Measurements from ENCODE around the gene PROM1.

- PRO-cap: no peak
Measured at GRCh38 chr4:14877109-14877990, 124.9 kb upstream of the CPEB2 start.

DNA sequence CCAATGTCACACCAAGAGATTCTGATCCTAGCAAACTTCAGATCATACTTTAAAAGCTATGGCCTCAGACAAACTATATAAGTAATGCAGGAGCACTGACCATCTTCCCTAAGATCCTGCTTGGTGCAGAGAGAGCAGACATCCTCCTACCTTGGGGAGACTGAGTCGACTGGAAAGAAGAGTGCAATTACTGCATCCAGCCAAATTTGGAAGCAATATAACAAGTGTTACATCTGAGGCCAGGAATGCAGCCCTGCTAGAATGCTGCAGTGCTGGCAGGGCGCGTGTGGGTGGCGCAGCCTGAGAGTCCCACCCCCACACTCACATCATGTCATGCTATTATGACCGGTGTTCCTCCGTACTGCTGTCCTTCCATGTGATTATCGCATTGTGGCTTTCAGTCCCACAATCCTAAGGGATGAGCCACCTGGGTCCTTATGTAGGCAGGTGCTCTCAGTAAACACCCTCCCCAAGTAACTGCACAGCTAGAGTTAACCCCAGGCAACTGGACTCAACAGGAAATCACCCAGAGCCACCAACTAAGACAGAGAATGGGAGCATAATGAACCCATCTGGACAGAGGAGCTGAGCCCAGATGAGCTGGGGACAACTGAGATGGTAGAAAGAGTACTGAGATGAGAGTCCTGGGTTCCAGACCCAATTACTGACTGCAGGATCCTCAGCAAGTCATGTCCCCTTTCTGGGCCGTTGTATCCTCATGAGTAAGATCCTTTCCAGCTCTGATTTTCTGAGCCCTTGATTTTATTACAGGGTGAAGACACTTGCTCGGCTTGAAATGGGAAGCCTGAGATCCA is 122.5 kb upstream of the CPEB2 start:
- PRO-cap: no peak

DNA sequence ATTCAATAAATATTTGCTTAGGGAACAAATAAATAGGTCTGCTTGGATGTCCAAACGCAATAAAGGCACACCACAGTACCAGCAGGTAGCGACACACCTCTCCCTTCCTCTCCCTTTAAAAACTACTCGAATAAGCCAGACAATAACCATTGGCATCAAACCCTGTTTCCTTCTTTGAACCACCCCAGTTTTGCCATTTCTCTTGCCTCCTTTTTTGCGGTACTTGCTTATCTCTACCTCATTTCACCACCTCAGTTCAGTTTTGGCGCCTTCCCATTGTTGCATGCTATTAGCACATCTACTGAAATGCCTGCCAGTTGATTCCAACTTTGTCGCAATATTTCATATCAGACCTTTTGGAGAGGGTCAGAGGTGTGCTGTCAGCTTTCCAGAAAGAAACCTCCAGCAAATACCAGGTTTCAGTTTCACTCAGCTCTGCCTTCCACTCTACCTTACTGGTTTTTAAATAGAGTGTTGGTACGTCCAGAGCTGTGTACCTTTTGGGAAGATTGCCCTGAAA is 92.0 kb upstream of the CPEB2 start:
- PRO-cap: no peak

DNA sequence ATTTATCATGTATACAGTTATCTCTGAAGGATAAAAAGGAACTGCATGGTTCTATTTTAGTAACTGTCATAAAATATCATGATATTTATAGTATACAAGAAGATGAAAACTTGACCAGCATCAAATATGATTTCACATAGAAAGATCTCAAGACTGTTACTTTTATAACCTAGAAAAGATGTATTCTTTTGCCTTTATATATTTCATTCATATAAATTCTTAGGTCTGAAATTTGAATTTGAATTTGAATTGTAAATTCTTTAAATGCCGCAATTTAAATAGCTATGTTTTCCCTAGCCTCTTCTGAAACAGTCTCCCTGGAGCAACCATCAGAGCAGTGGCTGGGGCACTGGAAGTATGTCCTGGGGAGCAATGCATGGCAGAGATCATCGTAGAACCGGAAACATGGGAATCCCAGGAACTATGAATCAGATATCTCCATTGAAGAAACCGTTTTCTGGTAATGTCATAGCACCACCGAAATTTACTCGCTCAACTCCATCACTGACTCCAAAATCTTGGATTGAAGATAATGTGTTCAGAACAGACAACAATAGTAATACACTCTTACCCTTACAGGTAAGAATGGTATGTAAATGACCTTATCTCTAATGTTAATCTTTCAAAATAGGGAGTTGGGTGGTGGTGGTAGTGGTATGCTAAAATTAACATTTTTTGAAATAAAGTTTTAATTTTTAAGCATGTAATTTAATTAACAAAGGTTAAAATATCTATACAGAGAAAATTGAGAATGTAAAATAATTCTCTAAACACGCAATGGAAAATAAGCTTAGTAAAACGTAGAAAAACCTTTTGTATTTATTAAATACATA is 4.9 kb downstream of the CPEB2 start:
- PRO-cap: no peak

- PRO-cap: no peak
Measured at GRCh38 chr4:15375566-15376129, 52.2 kb upstream of the C1QTNF7 start.

- PRO-cap: no peak
Measured at GRCh38 chr4:15400791-15401793, 26.7 kb upstream of the C1QTNF7 start.

DNA sequence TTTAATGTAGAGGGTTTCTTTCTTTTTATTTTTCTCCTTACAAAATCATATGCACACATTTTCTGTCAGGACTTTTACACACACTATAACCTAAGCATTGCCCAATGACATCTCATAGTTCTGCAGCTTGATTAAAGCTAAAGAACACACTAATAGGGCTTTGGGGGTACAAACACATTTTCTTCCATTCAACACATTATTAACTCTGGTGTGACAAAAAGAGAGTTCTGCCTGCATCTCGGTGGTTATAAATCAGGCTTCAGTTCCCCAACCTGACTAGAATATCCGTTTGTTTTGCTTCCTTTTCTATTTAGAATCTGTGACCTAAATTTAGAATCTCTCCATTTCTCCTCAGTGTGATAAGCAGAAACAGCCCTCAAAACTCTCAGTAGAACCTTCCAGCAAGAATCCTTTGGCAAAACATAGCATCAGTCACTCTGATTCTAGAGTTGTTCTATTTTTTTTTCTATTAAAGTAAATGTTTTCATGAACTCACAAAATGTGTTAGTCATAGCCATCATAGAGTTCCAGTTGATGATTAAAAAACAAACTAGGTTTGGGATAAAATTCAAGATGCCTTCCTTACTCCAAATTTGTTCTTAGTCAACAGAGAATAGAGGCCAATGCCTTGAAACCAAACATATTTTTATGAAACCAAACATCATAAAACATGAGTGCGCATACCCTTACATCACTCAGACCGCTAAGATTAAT is 13.3 kb upstream of the C1QTNF7 start:
- PRO-cap: no peak

DNA sequence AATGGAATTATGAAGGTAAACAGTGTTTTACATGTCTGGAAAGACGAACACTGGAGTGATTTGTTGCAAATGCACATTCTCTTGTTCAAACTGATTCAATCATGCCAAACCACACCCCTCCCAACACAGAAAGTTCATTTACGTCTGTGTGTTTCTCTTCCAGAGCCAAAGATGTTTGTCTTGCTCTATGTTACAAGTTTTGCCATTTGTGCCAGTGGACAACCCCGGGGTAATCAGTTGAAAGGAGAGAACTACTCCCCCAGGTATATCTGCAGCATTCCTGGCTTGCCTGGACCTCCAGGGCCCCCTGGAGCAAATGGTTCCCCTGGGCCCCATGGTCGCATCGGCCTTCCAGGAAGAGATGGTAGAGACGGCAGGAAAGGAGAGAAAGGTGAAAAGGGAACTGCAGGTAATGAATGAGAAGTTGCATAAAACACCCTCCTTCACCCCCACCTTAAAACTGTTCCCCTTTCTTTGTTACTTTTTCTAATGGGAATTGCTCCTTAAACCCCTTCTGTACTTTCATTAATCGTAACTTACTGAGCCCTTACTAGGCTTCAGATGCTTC is 7.8 kb downstream of the C1QTNF7 start:
- PRO-cap: no peak

GRCh38 chr4:15450930-15451374 is 18.7 kb upstream of the CC2D2A start:
- PRO-cap: no peak

GRCh38 chr4:15459692-15459971 is 10.1 kb upstream of the CC2D2A start:
- PRO-cap: no peak

GRCh38 chr4:15690201-15691167 is 8.9 kb downstream of the FAM200B start:
- PRO-cap: no peak

DNA sequence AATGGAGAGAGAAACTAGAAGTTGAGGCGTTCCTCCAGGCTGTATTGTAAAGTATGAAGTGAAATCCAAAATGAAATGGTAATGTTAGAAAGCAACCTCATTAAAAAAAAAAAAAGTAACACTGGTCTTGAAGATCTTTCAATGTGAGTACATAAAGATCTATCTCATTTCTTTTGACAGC is 1.5 kb downstream of the CD38 start:
- PRO-cap: no peak

DNA sequence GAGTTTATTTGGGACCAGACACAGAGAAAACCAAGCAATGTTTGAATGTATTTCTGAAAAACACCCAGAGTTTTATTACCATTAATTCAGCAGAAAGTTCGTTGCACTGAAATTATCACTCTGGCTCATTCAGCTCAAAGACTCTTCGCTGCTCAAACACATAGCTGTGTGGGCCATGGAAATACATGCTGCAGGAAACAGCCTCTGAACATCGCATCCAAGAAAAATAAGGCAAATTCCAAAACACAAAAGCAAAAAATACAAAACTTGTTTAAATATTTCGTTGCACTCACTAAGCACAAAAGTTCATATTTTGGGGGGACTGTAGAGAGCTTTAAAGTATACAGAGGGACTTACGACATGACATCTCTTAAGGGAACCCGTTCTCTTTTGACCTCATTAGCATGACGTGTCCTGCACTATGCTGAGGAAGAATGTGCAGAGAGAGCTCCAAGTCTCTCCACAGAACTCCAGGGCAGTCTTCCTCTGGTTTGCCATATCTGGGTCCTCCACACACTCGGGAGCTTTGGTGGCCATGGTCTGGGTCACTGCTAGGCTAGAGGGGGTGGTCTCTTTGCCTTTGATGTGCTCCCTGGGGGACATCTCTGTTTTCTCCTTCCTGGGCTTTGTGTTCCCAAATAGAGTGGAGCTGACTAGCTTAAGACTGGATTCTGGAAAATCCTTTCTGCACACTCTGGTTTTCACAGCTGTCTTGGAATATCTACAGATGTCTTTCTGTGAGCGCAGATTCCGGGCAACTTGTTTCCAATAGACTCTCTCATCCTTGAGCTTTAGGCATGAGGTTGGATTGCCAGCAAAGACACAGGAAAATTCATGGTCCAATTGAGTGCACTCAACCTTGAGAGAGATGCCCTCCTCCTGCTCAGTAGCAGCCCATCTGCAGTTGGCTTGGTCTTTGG is 2.8 kb downstream of the FGFBP1 start:
- PRO-cap: no peak

GRCh38 chr4:16001490-16001981 is 38.6 kb upstream of the FGFBP2 start:
- PRO-cap: no peak

GRCh38 chr4:16057119-16057439 is 26.7 kb downstream of the PROM1 start:
- PRO-cap: no peak

GRCh38 chr4:16081916-16082842 is 1.6 kb downstream of the PROM1 start:
- PRO-cap: no peak

GRCh38 chr4:16083170-16084322 is at the start of gene PROM1:
TSS of gene PROM1 (minus strand) at chr4:16084023.
- PRO-cap: no peak

DNA sequence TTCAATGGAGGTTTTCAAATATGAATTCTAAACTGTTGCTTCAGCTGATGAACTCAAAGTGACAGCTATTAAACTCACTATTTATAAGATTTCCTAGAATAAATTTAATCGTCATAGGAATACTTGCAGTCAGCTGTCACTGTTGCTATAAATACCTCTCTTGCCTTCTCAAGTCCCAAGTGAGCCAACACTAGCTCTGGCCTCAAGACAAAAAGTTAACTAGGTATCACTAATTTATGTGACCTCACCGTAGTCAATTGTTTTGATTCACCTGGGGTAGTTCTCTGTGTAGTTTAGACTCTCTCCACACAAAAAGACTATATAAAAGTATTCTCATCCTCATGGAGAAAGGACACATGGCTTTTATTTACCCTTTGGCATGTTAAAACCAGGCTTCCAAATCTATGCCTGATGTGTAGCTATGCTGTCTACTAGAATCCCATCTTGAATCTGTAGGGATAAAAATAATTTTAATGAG is 34.4 kb upstream of the PROM1 start:
- PRO-cap: no peak

DNA sequence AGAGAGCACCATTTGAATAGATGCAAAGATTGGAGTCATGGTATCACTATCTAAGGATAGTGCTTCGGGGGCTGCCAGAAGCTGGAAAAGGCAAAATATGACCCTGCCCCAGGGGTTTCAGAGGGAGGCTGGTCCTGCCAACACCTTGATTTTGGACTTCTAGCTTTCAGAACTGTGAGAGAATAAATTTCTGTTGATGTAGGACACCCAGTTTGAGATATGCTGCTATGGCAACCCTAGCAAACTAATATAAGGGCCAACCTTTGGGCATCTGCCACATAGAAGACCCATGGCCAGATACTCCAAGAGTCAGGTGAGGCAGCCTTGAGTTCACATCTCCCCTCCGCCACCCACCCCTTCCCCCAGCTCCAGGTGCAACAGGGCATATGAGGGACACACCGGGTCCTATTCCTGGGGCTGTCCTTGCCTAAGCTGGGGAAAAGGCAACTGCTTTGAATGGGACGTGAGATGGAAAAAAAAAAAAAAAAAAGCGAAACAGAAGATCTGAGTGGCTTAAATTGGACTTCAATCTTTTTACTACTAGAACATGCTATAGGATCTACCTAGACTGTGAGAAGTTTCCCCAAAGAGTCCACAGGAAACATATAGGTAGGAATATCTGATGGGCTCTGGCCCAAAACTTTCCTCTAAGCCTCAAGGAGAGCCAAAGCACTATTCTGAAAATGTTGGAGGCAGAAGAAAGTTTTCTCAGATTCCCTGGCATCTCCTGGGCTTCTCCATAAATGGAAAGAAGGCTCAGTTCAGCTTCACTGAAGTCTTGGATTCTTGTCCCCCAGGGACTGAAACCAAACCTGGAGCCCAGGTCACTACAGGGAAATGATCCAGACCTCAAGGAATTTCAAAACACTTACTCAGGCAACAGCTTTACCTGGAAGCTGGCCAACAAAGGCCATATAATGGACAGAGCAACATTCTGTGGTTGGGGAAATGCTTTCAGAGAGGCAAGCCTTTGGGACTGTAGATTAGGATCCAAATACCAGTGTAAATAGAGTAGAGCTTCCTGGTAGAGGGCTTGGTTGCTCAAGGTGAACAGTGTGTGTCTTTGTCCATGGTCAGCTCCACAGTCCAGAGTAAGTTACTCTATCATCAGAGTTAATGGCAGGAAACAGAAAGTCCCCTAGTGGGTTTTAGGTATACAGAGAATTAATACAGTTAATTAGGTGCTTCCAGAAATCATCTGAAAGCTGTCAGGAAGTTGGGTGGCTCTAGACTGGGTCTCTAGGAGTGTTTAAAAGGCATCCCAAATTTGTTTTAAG is 56.8 kb upstream of the PROM1 start:
- PRO-cap: no peak

DNA sequence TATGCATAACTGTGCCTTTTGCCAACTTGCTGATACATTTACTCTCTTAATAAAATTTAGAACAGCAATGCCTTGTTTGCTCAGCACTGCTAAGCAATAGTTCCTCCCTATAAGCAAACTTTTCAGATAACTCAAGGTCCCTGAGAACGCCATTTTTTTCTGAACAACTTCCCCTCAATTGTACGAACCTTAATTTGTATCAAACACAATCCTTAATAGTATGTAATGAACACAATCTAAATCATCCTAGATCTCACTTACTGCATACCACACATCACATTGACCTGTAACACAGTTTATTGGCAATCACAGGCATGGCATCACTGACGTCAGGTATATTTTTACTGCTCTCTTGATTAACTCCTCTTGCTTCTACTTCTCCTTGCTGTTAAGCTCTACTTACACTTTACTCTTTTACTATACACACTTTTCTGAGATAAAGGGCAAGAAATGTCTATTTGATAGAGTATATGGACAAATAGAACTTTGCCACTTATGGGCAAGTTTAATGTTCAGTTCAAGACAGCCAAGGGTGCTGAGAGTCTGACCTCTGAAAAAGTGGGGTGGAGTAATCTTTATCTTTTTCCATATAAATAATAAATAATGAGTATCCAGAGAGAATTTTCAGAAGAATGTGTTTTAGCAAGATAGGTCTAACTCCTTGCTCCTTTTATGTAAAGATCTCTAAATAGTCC is 66.9 kb downstream of the TAPT1 start:
- PRO-cap: no peak

Data from SP-49 (cell line).